Vermiform appendix (tissue), 1 donor: Measurements from ENCODE around the gene FSCB.

DNA sequence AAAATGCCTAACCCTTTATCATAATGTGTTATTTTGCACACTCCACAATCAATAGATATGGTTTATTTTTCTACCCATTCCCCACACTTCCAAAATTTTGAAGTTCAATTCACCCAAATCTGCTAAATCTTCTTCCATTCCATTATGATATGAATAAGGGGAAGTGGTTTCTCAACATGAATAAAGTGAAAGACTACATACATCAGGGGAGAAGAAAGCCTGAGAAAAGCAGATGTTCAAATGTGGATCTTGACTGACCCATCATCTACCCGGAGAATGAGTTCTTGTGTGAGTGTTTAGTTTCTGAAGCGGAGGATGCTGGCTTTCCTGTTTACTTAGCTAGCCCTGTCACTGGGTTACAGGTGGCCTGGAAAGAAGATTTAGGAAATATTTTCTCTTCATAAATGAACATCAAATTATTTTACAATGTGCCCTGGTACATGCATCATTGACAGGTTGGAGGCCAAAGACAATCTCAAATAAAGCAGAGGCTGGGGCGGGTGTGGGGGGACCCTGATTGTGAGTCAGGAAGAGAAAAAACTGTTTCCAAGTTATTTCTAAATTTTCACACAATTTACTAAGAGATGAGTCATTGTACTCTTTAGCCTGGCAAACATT, 135.7 kb downstream of the SLC25A21 start:
- PRO-cap: no peak

- PRO-cap: no peak
Observed at GRCh38 chr14:37246991-37247460, 49.3 kb downstream of the MIPOL1 start.

DNA sequence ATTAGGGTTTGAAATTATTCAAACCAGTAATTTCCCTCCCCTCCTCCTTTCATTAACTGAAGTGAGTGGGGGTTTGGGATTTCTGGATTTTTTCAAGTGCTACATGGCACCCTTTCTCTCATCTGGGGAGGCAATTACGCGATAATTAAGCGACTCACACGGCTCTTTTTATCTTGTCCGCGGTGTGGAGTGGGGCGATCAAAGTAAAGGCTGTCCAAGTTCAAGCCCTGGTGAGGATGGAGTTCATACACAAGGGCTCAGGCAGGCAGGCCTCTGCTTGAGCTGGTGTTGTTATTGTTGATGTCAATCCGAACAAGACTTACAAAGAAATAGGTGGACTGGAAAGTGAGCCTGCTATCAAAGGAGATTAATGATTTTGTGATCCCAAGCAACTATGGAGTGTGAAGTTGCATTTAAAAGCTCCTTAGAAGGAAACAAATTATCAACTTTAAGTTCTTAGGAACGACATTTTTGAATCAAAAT, 6.1 kb downstream of the FOXA1 start:
- PRO-cap: no peak

- PRO-cap: unidirectional peak, plus-strand start at chr14:37597093
Observed at GRCh38 chr14:37596827-37597194, 1.4 kb downstream of the TTC6 start.

DNA sequence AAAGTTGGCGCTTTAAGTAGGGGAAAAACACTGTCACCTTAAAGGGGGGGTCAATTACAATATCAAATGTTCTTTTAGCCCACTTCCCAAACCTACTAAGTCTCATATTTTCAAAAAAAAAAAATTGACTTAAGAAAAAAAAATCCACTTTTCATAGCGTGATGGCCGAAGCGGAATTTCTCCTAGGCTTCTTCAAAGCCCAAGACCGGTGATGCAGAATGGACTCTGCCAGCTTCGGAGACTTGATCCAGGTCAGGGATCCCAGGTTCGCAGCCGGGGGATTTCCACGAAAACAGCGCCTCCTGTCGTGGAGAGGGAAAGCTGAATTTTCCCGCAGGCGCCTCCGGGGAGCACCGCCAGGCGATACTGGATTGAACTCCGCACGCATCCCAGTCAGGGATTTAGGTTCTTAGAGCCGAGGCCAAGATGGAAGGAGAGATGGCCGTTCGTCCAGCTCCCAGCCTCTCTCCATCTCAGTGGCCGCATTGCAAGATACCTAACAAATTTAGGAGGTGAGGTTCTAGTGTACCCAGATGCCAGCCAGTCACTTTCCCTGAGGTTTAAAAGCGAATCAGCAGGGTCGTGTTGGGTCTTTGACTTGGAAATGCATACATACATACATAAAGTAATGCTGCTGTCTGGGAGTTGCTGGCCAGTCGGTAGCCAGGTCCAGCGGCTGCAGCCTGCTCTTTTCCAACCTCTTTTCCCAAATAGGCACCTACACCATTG, 2.2 kb downstream of the TTC6 start:
- PRO-cap: unidirectional peak, plus-strand start at position 359 of the sequence; unidirectional peak, plus-strand start at position 404 of the sequence

- PRO-cap: no peak
Observed at GRCh38 chr14:37600776-37601487, 5.5 kb downstream of the TTC6 start.

- PRO-cap: no peak
Observed at GRCh38 chr14:38125292-38126253, 82.1 kb upstream of the SSTR1 start.

DNA sequence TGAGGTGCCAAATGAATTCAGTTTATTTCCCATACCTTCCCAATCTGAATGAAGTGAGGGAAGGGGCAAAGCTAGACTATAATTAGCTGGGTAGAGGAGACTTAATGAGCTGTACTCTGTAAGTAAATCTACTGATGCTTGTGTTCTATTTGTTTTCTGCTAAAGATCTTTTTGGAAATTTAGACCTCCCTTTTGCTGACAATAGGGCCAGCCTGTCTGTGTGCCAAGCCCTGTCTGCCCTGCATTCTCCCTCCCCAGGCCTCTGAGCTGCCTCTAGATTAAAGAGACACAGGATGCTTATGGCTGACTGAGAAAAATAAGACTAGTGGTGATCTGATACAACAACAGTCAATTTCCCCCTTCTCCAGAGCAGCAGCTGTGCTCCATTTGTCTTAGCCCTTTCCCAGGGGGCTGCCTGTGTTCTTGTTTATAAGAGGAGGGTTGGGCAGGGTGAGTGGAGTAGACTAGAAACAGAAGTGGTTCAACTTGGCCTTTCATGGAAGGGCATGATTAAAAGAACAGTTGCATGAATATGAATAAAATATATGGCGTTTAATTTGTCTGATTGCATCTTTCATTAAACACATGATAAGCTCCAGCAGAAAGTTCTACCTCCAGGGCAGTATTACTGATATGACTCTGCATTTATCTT, 149.9 kb upstream of the CLEC14A start:
- PRO-cap: no peak

- PRO-cap: no peak
Observed at GRCh38 chr14:38880878-38881288, 222.2 kb downstream of the SEC23A start.

DNA sequence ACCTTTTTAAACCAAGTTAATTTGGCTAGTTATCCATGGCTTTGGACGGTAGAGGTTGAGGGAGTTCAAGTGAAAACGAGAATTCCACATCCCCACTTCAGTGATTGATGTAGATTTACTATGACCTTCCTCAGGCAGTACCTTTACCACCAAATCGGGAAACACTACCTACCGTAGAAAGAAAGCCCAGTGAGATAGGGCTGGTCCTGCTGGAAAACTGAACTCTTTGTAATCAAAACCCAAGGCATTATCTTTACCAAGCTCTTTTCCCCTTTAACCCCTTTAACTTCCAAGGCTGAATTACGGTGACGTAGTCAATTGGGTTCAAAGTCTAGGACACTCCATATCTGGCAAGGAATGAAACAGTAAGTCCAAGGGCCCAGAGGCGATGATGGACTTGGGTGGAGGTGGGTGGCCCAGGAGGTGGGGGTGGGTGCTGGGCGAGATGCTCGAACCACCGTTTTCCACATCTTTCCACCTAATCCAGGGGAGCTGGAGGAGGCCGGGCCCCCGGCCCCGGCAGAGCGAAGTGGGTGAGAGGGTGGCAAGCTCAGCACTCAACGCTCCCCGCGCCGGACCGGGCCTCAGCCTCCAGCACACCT, 603 bp downstream of the SEC23A start:
- PRO-cap: bidirectional peak, plus-strand start at position 317 of the sequence, minus-strand start at position 224 of the sequence

DNA sequence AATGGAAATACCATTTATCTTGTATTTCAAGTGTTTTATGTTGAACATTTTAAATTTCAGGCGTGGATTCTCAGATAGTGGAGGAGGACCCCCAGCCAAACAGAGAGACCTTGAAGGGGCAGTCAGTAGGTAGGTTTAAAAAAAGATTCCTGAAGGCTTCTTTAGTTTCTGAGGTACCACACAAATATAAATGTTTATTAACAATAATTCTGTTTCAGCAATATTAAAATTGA, 1.3 kb downstream of the PNN start:
- PRO-cap: no peak

GRCh38 chr14:39177041-39177788, 2.2 kb downstream of the PNN start:
- PRO-cap: no peak

GRCh38 chr14:39203377-39204576, 28.7 kb downstream of the PNN start:
- PRO-cap: no peak

DNA sequence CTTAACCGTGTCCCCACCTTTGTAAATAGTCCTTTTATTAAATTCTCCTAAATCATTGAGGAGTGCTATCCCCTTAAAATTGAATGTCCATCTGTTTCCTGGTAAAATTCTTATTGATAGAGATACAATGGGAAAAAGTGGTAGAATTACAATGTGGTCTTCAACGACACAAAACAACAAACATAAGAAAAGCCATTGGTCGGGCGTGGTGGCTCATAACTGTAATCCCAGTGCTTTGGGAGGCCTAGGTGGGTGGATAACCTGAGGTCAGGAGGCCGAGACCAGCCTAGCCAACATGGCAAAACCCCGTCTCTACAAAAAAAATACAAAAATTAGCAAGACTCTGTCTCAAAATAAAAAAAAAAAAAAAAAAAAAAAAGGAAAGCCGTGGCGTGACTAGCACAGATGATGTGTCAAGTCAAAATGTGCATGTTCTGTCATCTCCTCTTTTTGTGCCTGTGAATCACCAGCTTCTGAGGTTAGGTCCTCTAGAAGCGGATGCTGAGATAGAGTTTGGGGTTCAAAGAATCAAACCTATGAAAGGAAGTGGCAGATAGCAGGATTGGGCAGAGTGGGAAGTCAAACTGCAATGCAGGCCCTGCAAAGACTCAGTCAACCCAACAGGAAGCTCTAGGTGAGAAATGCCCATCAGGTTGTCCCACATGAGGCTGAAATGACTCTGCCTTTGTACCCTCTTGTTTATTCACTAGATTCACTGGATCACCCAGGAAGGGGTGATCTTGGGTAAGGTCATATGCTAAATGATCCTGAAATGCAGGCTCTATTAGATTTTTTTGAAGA, 4.7 kb upstream of the MIA2 start:
- PRO-cap: no peak

DNA sequence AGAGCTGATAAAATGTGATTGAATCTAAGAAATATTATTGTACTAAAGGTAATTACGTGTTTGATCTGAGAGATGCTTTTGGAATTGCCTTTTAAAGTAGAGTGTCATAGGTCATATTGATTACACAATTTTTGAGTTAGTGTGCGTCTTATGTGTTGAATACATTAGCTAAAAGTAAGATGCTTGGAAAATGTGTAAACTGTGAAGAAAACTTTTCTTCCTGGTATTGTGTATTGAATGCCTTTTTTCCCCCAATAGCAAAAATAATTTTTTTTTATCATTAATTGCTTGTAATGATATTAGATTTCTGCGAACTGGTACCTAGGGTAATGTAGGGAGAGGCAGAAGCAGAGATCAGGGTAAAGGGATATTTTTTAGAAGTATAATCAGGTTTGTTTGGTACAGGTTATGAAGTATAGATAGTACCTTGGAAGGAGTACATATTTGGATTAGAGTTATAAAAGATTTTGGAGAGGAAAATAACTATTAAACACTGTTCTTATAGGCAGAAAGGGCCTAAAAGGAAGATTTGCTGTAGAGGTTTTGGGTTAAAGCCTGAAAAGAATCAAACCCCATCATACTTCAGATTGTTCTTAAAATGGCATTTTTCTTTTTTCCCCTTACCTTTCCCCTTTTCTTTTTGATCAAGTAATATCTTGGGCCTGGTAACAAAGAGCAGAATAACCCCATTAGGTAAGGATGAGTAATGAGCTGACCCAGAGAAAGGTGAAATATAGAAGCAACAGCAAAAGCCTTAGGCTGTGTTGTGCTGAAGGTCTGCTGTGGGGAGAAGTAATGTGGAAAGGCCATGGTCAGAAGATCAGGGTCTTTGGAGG, 42.0 kb downstream of the MIA2 start:
- PRO-cap: no peak

DNA sequence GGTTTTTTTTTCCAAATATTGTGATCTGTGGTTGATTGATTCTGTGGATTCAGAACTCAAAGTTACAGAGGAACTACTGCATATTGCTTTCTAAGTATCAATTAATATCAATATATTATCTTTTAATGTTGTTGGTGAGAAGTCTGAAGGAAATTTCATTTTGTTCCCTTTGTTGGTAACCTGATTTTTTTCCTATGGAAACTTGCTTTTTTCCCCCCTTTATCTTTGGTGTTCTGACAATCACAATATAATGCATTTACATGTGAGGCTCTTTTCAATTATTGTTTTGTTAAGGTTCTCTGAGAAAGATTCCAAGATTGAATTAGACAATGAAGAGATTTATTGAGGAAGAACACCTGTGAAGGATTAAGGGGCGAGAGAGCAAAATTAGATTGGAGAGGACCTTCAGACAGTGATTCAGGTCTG, 64.4 kb downstream of the FBXO33 start:
- PRO-cap: no peak

DNA sequence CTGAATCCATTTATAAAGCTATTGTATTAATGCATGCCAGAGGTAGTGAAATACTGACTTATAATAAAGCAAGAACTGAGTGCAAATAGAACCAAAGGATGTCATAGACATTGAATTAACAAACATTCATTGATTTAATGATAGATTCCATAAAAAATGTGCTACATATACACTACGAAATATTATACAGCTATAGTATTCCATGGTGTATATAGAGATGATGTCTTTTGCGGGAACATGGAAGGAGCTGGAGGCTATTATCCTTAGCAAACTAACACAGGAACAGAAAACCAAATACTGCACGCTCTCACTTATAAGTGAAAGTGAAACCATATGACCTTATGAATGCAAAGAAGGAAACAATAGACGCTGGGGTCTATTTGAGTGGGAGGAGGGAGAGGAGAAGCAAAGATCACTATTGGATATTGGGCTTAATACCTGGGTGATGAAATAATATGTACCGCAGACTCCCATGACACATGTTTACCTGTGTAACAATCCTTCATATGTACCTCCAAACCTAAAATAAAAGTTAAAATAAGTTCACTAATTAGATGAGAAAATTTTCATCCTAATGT, 142.7 kb downstream of the LRFN5 start:
- PRO-cap: no peak

DNA sequence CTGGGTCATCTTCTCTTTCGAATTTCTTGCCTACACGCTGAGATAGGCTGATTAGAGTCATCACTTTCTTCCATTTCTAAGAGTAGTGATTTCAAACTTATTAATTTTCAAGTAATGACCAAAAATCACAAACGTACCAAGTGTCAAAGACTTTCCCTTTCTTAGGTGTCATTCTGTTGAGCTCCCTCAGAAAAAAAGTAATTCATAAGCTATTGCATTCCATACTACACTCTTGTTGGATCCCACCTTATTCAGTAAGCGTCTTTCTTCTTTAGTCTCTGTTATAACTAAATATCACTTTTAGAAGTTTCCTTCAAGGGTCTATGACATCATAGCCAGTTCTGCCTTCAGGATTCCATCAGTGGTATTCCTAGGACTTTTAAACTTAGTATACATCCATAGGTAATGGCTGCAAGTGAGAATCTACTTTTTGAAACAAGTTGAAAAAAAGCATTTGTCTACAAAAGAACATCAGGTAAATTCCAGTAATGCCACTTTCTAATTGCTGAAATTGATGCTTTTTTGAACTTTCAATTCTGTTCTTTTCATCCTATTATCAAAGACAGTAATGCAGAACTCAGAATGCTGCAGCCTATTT, at the start of gene FSCB:
FSCB (minus strand) TSS at position 289 of the 598 bp plus-strand sequence.
- PRO-cap: no peak

- PRO-cap: no peak
Observed at GRCh38 chr14:44798361-44798897, 98.6 kb upstream of the C14orf28 start.

DNA sequence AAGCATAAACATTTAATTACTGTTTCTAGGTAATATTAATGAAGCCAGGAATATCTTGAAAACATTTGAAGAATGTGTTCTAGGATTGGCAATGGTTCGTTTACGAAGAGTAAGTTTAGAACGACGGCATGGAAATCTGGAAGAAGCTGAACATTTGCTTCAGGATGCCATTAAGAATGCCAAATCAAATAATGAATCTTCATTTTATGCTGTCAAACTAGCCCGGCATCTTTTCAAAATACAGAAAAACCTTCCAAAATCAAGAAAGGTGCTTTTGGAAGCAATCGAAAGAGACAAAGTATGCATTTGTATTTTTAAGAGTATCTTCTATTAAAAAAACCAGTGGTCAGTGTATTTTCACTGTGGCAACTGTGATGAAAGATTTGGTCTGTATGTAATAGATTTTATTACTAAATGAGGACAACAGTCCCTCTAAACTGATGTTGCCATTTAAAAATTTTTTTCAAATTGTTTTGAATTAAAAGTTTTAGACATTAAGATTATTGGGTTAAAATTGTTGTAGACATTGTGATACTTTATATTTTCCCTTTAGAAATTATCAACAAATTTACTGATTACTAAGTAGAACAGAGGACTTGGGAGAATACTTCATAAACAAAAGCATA, 23.6 kb downstream of the FKBP3 start:
- PRO-cap: no peak